Mesangial cell (primary cell): ENCODE results near the gene ZC3H4.

- RAMPAGE, long total RNA: no peak
Observed at GRCh38 chr19:46777169-46777687, 11.2 kb downstream of the SLC1A5 start.

GRCh38 chr19:46825302-46825658 lies 25.4 kb downstream of the AP2S1 start:
- RAMPAGE, long total RNA: no peak

DNA sequence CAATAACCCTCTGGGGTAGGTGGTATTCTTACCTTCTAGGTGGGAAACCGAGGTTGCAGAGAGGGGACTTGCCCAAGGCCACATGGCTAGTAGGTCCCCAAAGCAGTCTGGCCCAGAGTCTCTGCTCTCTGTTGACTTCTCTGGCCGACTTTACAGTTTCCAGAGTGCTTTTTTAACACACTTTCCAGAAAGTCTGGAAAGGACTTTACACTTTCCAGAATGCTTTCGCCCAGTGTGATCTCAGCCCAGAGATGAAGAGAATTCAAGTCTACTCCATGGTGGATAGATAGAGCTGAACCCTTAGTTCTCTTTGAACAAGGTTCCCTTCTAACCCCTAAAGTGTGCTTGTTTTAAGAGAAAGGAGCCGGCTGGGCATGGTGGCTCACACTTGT lies 12.2 kb downstream of the ARHGAP35 start:
- RAMPAGE, long total RNA: no peak

DNA sequence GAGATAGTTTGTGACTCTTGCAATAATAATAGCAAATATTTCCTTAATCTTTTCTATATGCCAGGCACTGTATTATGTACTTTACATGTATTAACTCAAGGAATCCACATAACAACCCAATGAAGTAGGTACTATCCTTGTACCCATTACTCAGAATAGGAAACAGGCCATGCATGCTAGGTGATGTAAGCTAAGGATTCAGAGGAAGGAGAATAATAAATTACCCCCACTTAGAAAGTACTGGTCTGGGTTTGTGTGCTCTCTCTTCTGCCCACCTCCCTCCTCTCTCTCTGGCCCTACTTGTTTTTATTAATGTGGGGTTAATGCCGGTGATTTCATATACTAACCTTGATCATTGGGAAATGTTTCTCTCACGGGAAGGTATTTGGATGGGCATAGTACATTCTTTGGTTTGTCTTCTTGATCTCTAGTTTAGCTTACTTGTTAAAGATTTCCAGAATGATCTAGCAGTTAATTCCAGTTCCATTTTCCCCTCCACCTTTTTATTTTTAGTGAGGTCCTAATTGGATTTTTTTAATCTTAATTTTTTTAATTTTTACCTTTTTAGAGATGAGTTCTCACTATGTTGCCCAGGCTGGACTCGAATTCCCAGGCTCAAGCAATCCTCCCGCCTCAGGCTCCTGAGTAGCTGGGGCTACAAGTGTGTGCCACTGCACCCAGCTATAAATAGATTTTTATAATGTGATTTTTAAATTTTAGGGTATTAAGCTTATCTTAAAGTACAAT lies 24.6 kb downstream of the ARHGAP35 start:
- RAMPAGE, long total RNA: no peak

- RAMPAGE, long total RNA: no peak
Observed at GRCh38 chr19:46976057-46976771, 43.4 kb upstream of the NPAS1 start.

GRCh38 chr19:47113653-47114349 lies at the start of gene ZC3H4:
ZC3H4 (minus strand) TSS chr19:47113776.
- RAMPAGE, long total RNA: no peak

GRCh38 chr19:47186203-47187415 lies 44.4 kb downstream of the BBC3 start:
- RAMPAGE, long total RNA: no peak

DNA sequence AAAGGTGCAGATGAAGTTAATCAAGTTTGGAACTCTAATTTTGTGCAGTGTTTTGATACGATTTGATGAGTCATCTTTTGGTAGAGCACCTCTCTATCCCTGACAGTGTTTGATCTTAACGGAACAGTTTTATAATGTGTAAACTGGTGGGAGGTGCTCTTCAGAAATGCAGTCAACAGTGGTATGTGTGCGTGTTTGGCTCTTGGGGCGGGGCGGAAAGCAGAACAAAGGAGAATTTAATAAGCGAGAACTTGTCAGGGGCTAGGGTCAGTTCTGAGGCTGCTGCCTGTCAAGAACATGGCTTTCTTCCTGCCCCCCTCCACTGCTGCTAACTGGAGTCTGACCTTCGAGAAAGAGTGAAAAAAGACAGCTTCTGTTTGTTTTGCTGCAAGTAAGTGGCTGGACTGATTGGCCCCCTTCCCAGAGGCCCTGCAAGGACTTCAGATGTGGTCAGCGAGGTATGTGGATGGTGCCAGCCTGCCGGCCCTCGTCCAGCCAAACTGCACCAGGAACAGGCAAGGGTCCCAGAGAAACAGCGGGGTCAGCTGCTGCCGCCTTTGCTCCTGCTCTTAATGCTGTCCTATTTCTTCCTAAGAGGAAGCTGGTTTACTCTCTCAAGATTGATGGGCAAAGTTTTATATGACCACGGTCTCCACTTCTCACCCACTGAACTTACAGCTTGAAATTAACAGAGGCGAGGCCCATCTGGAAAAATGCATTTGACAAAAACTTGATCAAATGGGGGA lies 40.7 kb downstream of the BBC3 start:
- RAMPAGE, long total RNA: no peak

- RAMPAGE, long total RNA: no peak
Observed at GRCh38 chr19:47264356-47265105, 8.2 kb downstream of the CCDC9 start.

DNA sequence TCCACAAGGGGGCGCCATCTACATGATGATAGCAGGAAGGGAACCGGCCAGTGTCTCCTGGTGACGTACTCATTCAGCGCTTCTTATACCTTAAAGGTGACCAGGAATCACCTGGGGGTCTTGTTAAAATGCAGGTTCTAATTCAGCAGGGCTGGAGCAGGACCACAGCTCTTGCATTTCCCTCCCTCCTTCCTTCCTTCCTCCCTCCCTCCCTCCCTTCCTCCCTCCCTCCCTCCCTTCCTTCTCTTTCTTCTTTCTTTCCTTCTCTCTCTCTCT lies 13.4 kb upstream of the C5AR1 start:
- RAMPAGE, long total RNA: no peak

- RAMPAGE, long total RNA: no peak
Observed at GRCh38 chr19:47315070-47316079, 5.7 kb downstream of the C5AR1 start.

- RAMPAGE, long total RNA: no peak
Observed at GRCh38 chr19:47336735-47337378, 4.9 kb downstream of the C5AR2 start.

DNA sequence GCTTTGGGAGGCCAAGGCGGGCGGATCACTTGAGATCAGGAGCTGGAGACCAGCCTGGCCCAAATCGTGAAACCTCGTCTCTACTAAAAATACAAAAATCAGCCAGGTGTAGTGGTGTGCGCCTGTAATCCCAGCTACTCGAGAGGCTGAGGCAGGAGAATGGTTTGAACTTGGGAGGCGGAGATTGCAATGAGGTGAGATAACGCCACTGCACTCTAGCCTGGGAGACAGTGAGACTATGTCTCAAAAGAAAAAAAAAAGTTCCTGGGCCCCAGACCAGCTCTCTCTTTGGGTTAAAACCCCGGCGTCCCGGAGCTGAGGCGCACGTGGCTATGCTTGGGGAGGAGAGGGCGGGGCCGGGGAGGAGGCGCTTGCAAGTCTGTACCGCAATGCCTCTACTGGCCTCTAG lies 369 bp upstream of the DHX34 start:
- RAMPAGE, long total RNA: no peak

- RAMPAGE, long total RNA: no peak
Observed at GRCh38 chr19:47420157-47420718, 911 bp upstream of the MEIS3 start.

DNA sequence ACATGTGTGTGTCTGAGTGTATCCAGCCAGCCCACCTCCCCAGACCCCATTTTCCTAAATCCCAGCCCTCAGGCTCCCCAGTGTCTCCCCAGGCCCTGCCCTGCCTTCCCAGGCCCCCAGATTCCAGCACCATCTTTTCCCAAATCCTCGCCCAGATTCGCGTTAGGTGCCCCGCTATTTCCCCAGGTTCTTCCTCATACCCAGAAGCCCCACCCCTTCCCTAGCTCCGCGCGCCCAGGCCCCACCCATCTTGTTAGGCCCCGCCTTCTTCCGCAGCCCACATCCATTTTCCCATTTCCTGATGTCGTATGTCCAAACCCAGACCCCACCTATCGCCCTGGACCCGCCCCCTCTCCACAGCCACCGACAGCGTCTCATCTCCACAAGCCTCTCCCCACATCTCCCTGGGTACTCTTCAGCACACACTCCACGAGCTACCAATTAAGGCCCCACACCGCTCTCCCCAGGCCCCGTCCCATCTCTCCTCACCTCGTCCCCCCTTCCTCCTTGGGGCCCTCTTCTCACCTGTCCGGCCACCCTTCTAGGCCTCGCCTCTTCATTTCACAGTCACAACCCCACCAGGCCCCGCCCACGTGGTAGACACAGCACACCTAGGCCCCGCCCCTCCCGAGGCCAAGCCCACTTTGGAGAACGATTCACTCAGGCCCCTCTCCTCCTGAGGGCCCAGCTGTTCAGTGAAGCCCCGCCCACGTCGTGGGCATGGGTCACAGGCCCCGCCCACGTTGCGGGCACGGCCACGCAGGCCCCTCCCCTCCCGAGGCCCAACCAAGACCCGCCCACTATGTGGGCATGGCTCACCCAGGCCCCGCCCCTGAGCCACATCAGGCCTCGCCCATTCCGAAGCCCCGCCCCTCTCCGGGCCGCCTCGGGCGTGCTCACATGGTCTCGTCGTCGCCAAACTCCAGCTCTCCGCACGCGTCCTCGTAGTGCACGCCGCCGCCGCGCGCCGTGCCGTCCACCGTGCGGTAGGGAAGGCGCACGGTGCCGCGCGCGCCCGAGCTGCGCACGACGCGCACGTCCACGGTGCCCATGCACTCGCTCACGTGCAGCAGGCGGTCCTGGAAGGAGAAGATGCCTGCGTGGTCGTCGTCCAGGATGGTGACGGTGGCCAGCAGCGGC lies 24.4 kb downstream of the SLC8A2 start:
- RAMPAGE, long total RNA: no peak

DNA sequence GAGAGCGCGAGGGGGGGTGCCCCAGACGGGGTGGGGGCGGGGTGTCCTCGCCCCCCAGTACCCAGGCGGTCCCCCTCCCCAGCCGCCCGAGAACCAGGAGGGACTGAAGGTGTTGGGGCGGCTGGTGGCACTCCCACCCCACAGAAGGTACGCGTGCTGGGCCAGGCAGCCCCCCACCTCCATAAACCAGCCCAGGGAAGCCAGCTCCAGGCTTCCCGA lies 290 bp downstream of the SLC8A2 start:
- RAMPAGE, long total RNA: no peak

- RAMPAGE, long total RNA: no peak
Observed at GRCh38 chr19:47491938-47492693, 8.1 kb upstream of the KPTN start.

- RAMPAGE, long total RNA: no peak
Observed at GRCh38 chr19:47499963-47500822, 14.7 kb downstream of the NAPA start.

DNA sequence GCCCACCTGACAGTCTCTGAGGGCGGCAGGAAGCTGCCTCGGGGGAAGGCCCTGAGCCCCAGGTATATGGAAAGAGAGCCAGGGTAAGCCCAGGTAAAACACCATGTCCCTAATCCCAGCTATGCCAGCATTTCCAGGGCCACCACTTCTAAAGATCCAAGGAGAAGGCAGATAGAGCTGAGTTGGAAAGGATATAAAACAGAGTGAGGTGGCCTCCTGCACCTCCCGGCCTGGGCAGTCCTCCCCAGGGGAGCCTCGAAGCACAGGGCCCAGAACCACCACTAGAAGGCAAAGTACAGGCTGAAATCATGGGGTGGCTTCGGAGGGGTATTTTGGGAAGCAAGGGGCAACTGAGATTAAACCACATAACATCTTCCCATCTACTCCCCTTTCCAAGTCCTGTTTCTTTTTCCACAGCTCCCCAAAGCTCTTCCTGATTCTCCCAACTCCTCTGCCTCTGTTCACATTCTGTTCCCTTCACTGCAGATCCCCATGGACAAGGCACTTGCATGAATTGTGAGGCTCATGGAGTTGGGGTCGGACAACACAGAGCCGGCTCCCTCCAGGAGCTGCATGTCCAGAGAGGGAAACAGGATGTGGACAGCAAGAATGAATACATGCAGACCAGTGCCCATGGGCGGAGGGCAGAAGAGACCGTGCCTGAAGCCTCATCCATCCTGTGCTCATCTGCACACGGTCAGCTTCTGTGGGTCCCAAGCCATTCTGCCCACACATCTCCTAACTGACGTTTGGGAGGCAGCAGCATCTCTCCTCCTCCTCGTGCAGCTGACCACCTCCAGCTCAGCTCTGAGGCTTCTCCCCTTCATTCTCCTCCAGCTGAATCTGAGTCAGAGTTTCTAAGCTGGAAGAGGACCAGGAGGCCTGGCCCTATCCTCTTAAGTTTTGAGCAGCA lies 13.6 kb downstream of the NAPA start:
- RAMPAGE, long total RNA: no peak

DNA sequence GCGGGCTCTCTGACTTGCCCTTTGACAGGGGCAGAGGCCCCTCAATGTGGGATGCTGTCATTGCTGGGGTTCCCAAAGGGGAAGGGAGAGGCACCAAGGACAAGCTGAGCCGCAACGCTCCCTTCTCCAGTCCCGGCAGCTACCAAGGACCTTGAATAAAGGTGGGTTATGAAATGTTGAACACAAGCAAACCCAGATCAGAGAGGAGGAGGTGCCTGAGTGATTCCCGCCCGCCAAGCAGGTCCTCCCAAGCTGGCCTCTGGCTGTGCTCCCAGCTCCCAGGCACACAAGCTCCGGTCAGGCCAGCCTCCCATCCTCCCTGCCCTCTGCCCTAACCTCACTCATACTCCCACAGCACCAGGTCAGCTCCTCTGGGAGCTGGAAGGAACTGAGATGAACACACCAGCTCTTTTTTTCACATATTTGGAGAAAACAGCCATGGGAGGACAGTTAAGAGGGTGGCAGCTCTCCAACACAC lies 3.8 kb downstream of the NAPA start:
- RAMPAGE, long total RNA: no peak